ENCODE results near the gene MYCN.

DNA sequence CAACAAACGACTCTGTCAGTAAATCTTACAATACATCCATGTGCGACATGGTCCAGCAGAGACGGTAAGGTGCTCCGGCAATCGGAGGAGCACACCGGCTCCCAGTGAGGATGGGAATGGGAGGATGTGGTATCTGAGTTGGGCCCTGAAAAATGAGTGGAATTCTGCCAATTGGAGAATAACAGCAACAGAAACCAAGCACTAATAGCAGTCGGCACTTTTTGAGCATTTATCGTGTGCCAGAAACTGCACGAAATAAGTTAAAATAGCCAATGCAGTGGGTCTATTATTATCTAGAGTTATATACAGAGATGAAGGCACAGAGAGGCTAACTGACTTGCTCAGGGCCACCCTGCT is 35.5 kb downstream of the GREB1 start:
- RAMPAGE, total RNA, result no peak

- RAMPAGE, total RNA, result no peak
Observed at GRCh38 chr2:11696807-11697891, 27.2 kb upstream of the NTSR2 start.

DNA sequence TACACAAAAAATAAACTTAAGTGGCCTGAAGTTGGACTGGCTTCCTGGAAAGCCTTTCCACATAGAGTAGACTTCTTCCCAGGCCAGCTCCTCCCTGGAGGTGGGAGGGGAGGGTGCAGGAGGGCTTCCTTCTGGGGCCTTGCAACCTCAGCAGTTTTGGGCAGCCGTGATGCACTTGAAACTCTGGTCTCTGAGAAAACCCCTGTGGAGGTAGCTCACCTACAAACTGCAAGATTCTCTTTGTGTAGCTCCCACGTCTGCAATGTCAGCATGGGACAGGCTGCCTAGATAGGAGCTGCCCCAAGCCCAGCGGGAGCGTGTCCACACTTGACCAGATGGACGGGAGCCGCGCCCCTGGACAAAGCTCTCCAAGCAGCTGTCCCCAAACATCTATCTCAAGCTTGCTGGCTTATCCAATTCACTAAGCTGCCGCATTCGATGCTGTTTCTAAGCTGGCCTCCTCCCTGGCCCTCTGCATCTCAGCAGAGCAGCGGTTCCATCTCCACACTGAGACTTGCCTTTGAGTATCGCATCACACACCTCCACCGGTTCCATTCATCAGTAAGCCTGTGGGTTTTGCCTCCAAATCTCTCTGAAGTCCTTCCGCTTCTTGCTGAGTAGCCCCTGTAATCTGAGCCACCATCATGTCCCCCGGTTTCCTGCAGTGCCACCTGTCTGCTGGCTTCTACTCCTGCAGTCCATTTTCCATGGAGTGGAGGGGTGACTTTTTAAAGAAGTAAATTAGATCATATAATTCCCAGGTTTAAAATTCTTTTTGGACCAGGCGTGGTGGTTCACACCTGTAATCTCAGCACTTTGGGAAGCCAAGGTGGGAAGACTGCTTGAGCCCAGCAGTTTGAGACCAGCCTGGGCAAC is 1.5 kb upstream of the LPIN1 start:
- RAMPAGE, total RNA, result no peak

DNA sequence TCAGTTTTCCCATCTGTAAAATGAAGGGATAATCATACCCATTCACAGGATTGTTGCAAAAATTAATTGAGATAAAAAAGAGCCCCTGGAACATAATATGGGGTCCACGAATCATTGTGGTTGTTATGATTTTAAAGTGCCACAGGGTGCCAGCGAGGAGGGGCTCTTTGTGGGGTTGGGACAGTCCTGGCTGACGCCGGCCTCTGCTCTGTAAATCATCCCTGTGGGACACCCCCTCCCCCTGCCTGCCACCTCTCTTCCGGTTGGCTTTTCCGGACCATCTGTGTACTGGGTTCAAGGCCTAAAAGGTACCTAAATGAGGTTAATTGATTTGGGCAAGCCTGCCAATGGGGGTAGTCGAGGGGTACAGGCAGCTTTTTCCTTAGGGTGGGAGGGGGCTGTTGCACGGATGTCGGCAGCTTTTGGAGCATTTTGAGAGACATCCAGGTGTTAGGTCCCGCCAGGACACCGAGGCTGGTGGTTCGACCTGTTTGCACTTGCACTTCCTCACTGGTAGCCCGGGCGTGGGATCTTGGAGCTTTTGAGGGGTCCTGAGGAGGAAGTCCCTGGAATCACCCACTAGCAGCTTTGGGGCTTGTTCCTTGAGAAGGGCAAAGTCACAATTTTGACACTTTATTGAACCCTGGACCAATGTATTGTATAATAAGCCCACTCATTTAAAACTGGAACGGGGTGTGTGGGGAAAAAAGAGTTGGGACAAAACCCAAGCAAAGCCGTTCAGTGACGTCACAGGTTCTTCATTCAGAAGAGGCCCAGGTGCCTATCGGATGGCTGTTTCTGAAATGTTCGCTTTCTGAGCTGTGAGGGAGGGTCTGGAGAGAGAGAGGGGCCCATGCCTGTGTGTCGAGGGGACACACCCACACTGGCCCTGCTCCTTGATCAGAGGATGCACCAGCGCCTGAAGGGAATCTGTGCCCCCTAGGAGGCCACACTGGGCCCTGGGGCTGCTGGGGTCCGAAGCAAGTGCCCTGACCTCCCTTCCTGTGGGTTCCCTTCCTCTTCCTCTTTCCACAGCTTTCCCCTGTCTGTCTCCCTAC is 2.3 kb downstream of the LPIN1 start:
- RAMPAGE, total RNA, result no peak

- RAMPAGE, total RNA, result no peak
Observed at GRCh38 chr2:11930545-11930936, 184.1 kb downstream of the LPIN1 start.

DNA sequence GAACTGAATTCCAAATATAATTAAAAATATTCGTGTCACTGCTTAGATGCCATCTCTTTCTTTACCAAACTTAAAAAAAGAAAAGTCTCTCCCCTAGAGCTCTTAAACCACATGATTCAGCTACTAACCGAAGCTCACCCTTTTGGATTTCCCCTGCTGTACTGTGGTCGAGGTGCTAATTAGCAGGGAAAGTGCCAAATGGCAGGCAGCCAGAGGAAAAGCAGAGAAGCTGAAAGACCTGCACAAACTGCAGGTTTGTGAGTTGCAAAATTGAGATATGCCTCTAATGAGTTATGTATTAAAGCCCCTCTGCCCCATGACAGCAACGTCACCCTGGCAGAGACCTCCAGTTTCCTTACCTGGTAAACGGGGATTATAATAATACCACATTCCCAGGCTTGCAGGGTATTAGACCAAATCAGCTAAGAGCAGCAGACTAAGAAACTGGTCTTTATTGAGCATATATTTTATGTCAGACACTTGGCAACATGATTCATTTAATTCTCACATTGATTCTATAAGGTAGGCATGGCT is 259.6 kb downstream of the LPIN1 start:
- RAMPAGE, total RNA, result no peak

GRCh38 chr2:12008722-12009076 is 262.3 kb downstream of the LPIN1 start:
- RAMPAGE, total RNA, result no peak

DNA sequence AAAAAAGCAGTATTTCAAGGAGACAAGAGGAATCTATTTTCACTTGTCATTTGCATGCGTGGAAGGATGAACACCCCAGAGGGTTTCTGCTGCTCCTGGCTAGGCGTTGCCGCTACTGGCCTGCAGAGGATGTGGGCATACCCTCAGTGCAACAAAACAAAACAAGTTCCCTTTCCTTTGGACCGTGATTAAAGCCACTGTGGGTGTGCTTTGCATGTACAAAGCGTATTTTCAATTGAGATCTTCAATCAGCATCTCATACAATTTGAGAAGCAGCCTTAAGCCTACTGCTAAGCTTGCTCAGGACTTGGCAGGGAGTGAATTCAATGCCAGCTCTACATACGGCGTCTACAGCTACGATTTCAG is 298.4 kb downstream of the LPIN1 start:
- RAMPAGE, total RNA, result no peak

GRCh38 chr2:12501347-12501787 is 215.4 kb upstream of the TRIB2 start:
- RAMPAGE, total RNA, result no peak

DNA sequence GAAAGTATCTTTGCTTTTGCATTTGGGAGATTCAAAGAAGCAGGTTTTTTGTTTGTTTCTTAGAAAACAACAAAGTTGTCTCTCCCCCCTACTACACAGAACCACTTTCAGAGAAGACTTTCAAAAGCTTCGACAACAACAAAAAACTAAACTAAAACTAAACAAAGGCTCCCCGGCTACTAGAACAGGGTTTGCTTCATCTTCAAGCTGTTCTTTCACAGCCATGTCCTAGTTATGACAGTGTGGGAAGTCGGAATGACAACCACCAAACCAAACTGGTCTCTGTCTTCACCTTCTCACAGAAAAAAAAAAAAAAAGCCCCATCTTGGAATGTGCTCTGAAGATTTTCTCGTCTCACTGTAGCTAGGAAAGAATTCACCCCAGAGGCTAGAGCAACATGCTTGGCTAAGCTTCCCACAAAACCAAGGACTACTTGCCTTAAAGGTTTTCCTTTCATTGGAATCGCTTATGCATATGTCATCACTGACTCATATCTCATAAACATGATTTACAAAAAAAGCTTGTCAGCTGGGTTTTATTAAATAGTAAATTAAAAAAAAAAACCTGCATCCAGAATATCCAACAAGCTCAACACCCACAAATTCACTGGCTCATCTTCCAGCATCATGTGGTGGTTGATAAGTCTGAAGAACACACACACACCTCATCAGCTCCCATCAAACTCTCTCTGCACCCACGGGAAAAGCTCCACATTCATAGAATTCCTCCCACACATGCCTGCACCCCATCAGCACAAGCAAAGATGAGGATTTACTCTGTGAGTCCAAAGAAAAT is 182.2 kb upstream of the TRIB2 start:
- RAMPAGE, total RNA, result no peak

GRCh38 chr2:12824994-12825619 is 108.4 kb downstream of the TRIB2 start:
- RAMPAGE, total RNA, result no peak

DNA sequence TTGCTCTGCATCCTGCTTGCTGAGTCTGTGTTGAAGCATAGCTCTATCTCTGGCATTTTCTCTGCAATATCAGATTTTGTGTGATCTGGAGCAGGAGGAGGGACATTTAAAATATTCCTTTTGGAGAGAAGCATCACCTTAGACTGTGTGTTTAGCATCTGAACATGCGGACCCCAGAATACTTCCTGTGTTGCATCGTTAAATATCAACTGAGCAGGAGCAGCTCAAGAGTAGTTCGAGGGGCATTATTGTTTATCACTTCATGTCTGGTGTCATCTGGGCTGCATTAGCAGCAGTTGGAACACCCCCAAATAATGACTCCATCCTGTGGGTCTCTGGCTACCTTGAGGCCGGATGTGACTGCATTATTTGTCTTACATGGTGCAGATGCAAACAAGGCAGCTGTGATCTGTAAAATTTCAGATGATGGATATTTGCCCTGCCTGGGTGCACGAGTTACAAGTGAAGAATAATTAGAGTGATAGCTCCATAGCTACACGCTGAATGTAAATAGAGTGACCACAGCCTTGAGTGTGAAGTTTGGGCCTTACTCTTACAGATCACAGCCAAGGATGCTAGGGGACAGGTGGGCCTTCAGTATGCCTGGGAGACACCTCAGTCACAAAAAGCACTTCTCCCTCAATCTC is 231.8 kb downstream of the TRIB2 start:
- RAMPAGE, total RNA, result no peak

- RAMPAGE, total RNA, result no peak
Observed at GRCh38 chr2:13006862-13007305, 290.1 kb downstream of the TRIB2 start.

DNA sequence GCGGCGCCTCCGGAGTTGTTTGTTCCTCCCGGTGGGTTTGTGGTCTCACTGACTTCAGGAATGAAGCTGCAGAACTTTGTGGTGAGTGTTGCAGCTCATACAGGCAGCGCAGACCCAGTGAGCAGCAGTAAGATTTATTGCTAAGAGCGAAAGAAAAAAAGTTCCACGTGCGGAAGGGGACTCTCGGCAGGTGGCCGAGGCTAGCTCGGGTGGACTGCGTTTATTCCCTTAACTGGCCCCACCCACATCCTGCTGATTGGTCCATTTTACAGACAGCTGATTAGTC is 240.3 kb downstream of the LRATD1 start:
- RAMPAGE, total RNA, result no peak

DNA sequence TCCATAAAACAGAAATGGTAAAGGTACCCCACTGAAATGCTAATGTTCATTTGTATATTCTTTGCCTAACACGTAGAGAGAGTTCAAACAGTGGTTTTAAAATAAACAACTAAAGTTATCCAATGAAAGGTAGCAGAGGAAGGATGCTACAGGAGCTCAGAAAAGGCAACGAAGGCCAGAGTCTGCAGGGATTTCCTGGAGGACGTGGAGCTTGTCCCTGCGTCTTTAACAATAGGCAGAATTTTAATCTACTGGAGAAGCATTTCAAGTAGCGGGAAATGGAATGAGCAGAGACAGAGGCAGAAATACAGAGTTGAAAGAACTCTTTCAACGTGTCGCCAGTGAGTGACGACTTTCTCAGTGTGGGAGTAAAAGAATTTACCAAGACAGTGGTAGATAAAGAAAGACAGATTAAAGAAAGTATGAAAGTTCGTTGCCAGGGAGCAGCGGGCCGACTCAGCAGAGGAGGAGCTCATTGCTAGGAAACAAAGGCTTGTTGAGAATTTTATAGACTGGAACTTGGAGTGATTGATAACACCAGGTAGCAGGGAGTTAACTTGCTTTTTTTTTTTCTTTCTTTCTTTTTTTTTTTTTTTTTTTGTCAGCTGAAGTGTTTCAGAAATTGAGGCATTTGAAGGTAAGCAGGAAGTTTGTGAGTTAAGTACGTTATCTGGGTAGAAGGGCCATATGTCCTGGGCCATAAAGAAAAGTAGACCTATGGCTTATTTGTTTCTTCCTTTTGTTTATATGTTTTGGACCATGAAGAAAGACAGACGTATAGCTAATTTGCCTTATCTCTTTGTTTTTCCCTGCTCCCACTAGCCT is 625 bp upstream of the NBAS start:
- RAMPAGE, total RNA, result no peak

GRCh38 chr2:15940451-15941115 is at the start of gene MYCN:
Gene MYCN (plus strand): TSS chr2:15940550.
- RAMPAGE, total RNA, result no peak

GRCh38 chr2:16050815-16051610 is 110.7 kb downstream of the MYCN start:
- RAMPAGE, total RNA, result no peak

DNA sequence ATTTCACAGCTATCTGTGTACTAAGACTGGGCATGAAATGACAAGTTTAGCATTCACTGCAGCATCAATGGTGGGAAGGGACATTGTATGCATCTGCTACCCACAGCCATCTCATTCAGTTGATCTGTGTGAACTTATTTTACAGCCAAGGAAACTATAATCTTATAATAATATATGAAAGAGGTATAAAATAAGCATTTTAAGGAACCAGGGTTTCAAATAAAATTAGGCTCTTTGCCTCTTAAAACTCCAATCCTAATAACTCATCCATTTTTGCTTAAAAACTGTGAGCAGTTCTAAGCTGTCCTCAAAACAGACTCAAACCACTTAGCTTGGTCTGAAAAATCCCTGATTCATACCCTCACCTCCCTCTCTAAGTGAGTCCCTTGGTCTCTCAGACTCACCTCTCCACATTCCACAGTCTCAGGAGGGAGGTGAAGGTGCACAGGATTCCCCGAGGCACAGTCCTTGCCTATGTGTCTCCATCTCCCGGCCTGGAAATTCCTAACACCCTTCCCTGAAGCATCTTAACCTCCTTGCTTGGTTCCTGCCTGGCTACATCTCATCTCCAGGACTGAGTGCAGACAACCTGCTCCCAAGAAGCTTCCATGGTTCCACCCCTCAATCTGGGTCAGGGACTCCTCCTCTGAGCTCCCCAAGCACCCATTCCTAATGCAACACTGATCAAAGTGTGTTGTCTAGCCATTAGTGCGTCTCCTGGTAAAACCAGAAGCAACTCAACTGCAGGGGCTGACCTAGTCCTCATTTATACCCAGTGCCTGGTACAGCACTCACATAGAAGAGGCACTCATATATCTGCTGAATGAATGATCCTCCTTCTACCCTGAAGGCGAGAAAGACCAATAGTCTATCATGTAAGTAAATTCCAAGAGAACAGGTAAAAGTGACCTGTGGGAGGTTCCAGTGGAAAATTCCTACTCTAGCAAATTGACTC is 45.0 kb downstream of the CYRIA start:
- RAMPAGE, total RNA, result no peak

- RAMPAGE, total RNA, result no peak
Observed at GRCh38 chr2:16650341-16650964, 15.2 kb downstream of the CYRIA start.

DNA sequence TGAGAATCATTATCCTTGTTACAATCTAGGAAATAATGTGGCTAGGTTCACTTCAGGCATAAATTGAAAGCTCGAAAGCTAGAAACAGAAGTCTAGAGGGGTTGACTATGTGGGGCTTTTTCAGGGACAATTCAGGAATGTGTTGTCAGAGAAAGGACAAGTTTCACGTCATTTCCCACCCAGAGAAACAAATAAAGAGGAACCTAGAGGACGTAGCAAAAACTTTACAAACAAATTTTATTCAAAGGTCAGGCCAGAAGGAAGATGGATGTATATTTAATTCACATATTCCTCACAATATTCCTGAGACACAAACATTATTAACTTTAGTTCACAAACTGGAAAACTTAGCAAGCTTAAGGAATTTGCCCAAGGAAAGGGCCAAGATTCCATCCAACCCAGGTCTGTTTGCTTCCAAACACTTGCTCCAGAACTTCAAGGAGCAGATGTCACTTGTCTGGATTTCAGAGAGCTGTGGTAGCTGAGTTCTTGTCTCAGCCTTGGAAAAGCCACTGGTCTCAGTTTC is 7.4 kb downstream of the CYRIA start:
- RAMPAGE, total RNA, result no peak